ENCODE measurements around the genes PNMA5, PNMA6A and PNCK.

GRCh38 chrX:150202691-150203227 is 160.4 kb upstream of the MAMLD1 start:
- RRBS: no CpG with 5 or more reads among the region's 9 CpGs

DNA sequence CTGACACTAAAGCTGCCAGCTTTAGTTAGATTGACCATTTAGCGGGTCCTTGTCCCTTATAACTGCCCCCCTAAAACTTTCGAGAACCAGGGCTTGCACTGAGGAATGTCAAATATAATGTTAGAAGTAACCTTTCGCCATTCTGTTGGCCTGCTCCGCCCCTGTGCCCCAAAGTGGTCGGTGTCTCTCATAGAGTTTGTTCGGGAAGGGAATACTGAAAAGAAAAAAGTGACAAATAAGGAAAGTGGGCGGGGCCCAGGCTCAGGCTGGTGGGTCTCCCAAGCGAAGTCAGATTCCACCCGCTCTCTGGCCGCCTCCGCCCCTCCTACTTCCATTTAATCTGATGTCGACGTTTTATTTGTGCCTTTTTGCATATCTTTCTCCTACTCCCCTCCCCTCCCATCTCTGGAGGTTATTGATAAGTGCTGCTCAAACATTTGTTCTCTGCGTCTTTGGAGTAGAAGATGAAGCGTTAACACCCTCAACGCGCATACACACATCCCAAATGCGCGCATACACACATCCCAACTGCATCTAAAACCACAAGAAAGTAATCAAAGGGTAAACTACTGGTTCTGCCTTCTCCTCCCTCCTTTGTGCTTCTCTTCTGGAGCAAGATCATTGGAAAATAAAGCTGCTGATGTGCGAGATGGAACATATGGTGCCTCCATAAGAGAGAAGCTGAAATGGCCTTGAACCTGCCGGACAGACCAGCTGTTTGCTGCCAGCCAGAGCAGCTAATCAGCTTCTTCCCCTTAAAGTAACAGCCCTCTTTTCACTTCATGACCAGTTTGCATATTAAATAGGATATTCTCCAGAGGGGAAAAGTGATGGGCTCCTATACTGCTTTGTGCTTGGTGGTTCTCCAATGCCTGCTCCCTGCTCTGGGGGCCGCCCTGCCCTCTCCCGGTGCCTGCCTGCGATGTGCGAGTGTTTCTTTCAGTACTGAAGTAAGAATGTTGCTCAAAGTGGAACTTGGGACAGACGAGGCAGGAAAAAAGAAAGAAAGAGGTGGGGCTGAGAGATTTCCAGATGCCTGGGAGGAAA is 3.1 kb downstream of the MAMLD1 start:
- RRBS: no CpG with 5 or more reads among the region's 26 CpGs

GRCh38 chrX:150694201-150694607 is 1.0 kb downstream of the MTMR1 start:
- RRBS: no CpG with 5 or more reads among the region's 8 CpGs

DNA sequence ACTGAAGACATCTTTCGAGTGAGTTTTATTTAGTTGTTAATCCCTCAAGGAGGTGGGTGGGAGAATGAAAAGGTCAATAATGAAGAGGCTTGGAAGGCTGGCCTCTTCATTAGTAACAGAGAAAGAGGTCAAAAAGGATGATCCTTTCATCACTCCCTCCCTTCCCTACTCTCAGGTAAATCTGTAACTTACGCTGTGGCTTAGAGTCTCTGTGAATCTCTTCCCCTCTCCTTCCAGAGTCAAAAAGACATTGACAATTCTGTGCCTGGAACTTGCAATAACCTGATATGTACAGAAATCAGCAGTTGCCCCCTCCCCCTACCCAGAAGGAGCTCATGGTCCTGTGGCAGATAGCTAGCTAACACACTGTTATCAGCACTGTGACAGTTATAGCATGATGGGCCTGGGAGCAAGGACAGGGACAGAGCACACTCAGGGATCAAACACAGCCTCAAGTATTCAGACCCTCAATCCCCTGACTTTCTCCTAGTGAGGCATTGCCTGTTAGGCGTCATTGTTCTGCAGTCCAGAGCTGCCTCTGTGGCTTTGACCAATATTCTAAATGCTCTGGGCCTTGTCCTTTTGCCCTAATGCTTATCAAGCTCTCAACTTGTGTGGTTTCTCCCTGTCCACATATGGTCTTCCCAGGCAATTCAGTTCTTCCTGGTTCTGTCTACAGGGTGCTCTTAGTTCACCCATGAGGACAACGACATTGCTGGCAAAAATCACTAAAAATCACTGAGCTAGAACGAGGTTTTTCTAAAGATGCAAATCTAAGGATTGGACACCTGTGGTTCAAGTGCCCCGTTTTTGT is 18.7 kb upstream of the MAGEA10 start:
- RRBS: no CpG with 5 or more reads among the region's 6 CpGs

- RRBS: no CpG with 5 or more reads among the region's 3 CpGs
Observed at GRCh38 chrX:152451537-152451865, 386 bp upstream of the GABRA3 start.

DNA sequence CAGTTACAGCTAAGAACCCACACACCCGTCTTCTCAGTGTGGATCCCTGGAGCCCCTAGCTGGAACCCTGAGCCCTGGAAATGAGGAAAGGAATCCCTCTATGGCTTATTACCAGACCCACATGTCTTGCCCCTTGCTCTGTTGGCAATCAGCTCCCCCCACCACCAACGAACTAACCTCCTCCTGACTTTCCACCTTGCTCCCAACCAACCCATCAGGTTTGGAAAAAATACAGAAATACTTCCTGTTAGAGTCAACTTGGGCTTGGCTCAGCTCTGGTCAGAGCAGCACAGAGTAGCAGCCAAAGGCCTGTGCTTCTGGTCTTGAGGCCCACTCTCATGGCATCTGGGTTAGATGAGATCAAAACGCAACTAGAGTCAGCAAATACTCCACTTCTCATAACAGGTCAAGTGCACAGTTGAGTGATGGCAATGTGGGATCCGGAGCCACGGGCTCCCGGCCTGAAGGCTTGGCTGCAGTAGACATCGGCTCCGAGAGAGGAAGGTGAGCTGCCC is 34.7 kb downstream of the ZNF185 start:
- RRBS: 94% methylated on average over 3 of the region's 8 CpGs

DNA sequence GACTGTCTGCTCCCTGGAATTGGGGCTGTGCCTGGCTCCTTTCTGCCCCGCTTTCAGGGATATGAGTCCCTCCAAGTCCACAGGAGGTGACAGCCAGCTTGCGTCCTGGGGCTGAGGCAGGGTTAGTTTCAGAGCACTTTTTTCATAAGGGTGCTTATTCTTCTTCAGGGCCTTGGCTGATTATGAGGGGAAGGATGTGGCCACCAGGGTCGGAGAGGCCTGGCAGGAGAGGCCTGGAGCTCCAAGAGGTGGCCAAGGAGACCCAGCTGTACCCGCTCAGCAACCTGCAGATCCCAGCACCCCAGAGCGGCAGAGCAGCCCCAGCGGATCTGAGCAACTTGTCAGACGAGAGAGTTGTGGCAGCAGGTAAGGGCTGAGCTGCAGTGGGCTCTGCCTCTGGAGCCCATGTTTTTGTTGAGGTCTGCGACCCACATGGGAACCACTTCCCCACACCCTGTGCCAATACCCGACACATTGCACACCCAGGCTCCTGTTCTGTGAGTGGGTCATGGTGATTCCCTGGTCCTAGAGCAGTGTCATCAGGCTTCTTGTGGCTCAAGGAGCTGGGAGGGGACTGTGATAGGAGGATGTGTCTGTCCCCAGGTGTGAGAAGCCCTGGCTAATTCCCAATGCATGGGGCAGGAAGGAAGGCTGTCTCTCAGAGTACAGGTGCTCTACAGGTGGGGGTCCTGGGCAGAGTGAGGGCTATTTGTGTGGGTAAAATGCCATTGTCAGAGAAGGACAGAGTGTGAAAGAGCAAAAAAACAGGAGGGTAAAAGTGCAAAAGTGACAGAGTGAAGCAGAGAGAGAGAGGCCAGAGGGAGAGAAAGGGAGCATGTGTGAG is 47.5 kb downstream of the ZNF185 start:
- RRBS: no CpG with 5 or more reads among the region's 9 CpGs

DNA sequence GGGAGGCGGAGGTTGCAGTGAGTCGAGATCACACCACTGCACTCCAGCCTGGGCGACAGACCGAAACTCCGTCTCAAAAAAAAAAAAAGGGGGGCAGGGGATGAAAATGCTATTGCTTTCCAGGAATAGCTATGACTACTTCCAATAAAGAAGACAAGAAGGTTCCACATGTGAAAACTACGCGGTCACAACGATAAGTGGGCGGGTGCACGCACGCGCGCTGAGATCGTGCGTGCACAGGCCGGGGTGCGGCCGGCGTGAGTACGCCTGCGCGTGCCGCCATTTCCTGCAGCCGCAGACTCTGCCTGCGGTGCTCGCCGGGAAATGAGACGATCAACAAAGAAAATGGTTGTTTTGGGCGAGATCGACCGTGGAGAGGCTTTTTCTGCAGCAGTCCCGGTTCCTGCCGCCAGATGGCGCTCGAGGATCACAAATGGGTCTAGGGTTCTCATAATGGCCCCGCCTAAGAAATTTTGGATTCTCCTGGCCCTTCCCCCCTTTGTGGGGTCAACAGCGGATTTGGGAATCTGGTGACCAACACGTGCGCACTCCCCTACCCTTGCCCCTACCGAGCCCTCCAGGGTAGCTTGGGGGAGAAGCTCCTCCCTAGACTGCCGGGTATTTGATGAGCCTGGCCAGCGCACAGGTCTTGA is 35.1 kb downstream of the PNMA5 start:
- RRBS: 10% methylated on average over 16 of the region's 42 CpGs

DNA sequence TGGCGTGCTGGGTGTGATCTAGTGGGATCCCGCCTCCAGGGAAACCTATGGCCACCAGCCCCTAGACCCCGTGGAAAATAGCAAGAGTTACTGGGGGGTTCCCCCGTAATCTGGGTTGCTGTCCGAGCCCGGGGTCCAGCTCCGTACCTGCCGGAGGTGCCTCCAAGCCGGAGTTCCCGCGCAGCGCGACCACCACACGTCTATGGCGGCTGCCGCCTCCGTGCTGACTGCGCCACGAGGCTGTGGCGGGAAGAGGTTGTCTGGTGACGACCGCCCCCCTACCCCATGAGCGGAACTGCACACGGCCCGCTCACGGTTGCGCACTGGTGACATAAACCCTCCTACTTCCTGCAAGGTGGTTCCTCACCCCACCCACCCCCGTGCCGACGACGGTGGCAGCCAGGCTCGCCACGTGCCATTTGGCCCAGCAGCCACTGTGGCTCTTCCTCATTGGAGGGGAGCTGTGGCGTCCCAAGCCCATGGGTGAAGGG is at the start of gene PNMA5:
Gene PNMA5, minus strand, starts transcription at position 231 of the 491 bp plus-strand sequence.
- RRBS: no CpG with 5 or more reads among the region's 34 CpGs

- RRBS: no CpG with 5 or more reads among the region's 69 CpGs
Observed at GRCh38 chrX:153072204-153072724, at the start of gene PNMA6A. PNMA6A (plus strand) TSS chrX:153072454.

DNA sequence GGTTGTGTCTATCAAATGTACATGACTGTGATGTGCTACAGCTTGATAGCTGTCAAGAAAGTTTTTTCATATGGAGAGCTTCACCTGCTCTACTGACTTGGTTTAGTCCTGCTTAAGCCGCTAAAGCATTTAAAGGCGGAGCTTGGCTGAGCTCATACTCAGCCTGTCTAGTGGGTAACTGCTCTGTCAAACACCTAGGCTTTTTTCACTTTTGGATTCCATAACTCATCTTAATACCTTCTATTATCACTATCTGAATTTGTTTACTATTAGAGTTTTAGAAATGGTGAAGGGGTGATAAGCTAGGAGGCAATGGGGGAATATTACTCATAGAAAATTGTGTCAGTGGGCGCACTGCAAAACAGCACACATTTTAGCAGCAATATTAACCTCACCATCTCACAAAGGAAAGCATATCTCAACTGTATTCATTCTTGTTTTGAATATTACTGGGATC is 20.4 kb upstream of the PWWP4 start:
- RRBS: no CpG with 5 or more reads among the region's 3 CpGs

- RRBS: no CpG with 5 or more reads among the region's 12 CpGs
Observed at GRCh38 chrX:153494018-153494459, 741 bp upstream of the BGN start.

GRCh38 chrX:153496145-153497114 is 1.6 kb downstream of the BGN start:
- RRBS: 79% methylated on average over 5 of the region's 23 CpGs

- RRBS: no CpG with 5 or more reads among the region's 33 CpGs
Observed at GRCh38 chrX:153537398-153538342, 20.2 kb downstream of the ATP2B3 start.

GRCh38 chrX:153673414-153673692 is 260 bp downstream of the PNCK start:
- RRBS: no CpG with 5 or more reads among the region's 33 CpGs

- RRBS: 9% methylated on average over 21 of the region's 61 CpGs
Observed at GRCh38 chrX:153673693-153674081, at the start of gene PNCK. PNCK (minus strand) TSS chrX:153673813.

- RRBS: no CpG with 5 or more reads among the region's 17 CpGs
Observed at GRCh38 chrX:153699839-153700404, 12.2 kb downstream of the SLC6A8 start.

DNA sequence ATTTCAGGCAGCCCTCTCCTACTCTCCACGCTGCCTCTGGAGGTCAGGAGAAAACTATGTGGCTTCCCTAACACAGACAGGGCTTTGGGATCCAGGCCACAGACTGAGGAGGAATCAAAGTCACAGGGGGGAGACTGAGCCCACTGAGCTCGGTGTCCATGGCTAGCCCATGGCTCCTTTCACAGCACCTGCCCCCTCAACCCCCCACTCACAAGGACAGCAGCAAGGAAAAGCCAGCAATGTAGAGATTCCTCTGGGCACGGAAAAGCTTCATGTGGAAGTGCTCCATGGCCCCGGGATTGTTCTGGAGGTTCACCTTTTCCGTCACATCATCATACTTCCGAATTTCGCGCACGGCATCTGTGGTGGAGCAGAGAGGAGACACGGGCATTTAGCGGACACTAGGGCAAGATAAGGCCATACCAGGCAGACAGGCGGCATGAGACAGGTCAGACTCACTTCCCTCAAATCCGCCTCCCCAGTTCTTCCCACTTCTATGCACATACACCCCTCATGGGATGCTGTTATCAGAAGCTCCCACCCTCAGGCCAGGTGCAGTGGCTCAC is 8.8 kb downstream of the BCAP31 start:
- RRBS: no CpG with 5 or more reads among the region's 13 CpGs

DNA sequence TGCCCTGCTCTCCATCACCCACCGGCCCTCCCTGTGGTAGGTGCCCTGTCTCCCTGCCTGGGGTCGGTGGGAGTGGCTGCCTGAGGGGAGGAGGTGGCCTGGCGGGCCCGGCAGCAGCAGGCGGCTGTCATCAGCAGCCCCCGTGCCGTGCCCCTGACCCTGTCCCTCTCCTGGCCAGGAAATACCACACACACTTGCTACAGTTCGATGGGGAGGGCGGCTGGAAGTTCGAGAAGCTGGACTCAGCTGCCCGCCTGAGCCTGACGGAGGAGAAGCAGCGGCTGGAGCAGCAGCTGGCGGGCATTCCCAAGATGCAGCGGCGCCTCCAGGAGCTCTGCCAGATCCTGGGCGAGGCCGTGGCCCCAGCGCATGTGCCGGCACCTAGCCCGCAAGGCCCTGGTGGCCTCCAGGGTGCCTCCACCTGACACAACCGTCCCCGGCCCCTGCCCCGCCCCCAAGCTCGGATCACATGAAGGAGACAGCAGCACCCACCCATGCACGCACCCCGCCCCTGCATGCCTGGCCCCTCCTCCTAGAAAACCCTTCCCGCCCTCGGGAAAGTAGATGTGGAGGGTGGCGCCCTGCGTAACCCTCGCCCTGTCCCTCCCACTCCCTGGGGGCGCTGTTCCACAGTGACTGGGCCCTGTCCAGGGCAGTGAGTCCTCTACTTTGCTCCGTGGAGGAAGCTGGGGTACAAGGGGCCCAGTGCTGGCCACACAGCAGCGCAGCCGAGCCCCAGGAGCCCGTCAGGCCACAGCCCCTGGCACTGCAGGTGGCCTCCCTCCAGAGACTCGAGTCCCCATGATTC is 18.9 kb downstream of the ABCD1 start:
- RRBS: 4% methylated on average over 4 of the region's 38 CpGs

- RRBS: no CpG with 5 or more reads among the region's 28 CpGs
Observed at GRCh38 chrX:153968009-153969289, 3.2 kb downstream of the HCFC1 start.

Measured in skeletal muscle cell (primary cell).